A172 (cell line): Measurements from ENCODE around the genes MPZL1, TBX19 and XCL1.

DNA sequence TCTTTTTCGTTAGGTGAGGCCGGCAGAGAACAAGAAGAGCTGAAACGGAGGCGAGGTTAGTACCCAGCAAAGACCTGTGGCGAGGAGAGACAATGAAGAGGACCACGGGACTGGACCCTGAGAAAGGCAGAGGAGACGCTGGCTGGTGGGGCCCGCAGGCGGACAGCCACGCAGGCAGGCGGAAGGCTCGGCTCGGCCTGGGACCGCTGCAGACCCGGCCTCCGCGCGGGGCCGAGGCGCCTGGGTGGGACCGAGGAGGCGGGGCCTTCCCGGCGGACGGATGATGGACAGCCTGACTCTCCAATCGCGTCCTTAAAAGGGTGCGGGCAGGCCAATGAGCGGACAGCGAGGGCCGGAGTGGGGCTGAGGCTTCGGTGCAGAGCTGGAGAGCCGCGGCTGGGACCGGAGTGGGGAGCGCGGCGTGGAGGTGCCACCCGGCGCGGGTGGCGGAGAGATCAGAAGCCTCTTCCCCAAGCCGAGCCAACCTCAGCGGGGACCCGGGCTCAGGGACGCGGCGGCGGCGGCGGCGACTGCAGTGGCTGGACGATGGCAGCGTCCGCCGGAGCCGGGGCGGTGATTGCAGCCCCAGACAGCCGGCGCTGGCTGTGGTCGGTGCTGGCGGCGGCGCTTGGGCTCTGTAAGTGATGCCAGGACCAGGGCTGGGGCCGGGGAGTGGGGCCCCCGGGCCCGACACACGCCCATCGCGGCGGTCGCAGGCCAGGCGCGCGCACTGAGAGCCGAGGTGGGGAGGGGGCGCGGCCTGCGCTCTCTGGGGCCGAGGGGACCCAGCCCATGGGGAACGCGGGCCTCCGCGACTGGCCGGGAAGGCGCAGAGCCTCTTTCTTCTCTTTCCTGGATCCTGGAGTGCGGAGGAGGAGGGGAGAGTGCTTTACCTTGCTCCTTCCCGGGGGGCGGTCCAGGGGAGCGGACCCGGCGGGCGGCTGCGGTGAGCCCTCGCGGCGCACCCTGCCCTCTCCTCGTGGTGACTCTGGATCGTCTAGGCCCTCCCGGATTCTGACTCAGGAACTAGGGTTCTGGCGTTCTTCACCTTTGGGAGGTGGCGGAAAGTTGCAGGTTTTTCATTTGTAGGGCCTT, at the start of gene MPZL1:
TSS of gene MPZL1 (plus strand) at position 377 of the 1,095 bp plus-strand sequence.
- RAMPAGE, long total RNA, result no peak

GRCh38 chr1:167722701-167723081, 909 bp downstream of the MPZL1 start:
- RAMPAGE, long total RNA, result no peak

GRCh38 chr1:167787800-167788441, 66.1 kb downstream of the MPZL1 start:
- RAMPAGE, long total RNA, result no peak

GRCh38 chr1:168227575-168228179, 1.9 kb downstream of the SFT2D2 start:
- RAMPAGE, long total RNA, result no peak

GRCh38 chr1:168280611-168281117, at the start of gene TBX19:
TBX19 (plus strand) TSS chr1:168280877.
- RAMPAGE, long total RNA, result no peak

- RAMPAGE, long total RNA, result no peak
Measured at GRCh38 chr1:168427886-168428325, 115.9 kb downstream of the XCL2 start.

DNA sequence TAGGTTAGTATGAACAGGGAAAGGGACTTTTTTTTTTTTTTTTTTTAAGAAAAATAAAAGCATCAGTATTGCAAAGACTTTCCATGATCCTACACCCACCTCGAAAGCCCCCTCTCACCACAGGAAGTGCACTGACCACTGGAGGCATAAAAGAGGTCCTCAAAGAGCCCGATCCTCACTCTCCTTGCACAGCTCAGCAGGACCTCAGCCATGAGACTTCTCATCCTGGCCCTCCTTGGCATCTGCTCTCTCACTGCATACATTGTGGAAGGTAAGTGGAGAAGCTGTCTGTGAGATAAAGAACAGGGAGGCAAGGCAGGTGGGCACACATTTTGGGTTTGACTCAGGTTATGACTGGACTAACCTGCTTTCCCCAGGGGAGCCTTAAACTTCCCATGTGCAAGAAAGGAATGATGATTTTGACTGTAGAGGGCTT, at the start of gene XCL1:
TSS of gene XCL1 (plus strand) at position 178 of the 436 bp plus-strand sequence.
- RAMPAGE, long total RNA, result no peak

DNA sequence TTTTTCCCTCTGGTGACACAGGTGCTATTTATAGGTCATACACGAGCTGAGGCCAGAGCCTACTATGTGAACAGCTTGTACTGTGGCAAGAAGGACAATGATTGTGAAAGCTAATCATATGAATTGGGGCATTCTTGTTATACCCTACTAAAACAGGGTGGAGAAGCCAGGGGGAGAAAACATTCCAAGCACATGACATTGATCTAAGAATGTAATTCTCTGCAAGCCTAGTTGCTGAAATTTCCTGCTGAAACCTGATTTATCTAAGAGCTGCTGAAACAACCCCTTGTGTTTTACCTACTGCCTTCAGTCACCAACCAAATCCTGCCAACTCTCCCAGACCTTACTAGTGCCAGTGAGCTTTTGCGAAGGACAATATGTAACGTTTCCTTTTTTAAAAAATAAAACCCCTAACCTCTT, 60.4 kb downstream of the XCL1 start:
- RAMPAGE, long total RNA, result no peak

DNA sequence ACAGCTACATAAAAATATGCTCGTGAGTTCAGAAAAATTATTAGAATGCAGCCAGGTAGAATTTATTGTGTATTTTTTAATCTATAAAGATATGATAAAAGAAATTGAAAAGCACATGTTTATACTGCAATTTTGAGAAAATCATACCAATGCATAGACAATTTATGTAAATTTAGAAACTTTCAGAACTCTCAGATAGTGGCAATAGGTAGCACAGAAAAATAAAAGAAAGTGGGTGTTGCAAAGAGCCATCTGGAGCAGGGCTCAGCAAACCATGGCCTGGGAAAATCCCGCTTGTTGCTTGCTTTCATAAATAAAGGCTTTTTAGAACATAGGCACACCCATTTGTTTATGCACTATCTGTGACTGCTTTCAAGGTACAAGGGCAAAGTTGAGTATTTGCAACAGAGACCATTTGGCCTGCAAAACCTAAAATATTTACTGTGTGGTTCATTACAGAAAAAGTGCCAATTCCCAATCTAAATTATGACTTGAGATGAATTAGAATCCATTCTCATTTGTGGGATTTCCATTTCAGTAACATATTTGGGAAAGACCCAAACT, 43.4 kb upstream of the DPT start:
- RAMPAGE, long total RNA, result no peak

DNA sequence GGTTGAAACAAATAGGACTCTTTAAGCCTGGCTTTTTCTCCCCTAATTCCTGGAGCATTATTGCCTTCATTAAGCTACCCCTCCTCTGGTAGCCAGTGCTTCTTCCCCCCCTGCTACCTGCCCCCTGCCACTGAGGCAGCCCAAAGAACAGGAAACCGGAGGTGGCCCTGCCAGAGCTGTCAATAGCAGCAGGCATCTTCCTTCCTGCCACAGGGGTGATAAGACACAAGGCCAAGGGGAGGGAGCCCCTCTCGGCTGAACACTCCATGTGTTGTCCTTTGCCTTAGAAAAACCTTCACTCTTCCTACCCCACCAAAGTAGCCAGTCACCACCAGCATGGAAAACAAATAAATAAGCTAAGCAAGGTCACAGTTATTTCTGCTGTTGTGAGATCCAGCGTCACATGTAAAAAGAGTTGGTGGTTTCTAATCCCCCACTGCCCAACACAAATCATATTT, 104.7 kb upstream of the DPT start:
- RAMPAGE, long total RNA, result no peak

DNA sequence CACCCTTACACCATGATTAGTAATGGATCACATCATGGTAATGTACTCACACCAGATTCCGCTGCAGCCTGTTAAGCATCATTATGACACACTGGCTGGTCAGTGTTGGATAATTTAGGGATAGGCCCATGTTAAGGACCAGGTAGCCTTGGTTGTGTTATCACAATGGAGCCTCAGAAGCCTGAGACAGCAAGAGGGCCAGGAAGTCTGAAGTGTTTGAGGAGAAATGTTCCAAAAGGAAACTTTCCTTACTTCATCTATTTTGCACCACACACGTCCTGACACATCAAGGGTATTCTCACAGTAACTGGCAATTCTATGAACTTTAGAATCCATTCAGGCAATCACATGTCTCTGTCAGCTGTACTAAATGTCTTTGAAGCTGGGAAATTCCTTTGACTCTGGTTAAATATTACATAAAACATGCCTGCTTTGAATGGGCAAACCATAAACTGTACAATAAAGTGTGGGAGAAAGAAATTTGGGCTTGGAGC, 105.3 kb upstream of the DPT start:
- RAMPAGE, long total RNA, result no peak

DNA sequence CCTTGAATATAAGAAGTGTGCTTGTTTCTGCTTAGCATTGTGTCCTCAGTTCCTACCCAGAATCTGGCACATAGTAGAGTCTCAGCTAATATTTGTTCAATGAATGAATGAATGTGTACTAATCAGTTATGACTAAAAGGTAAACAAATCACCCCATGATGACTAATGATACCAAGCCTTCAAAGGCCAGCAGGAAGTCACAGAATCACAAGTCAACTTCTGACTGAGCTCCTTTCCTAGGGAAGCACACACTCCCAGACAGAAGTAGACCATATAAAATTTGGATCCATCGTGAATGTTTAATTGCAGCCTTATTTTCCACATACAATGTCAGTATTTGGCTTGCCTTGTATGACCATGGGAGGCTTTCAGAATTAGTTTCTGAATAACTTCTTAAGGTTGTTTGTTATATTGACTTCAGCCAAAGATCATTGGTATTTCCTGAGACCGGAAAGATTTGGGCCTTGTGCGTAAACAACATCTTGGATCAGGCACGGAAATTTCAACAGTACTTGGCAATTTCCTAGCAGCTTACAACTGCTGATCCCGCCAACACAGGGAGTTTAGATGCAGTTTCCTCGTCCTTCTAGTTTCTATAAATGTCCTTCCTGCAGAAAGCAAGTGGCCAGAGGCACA, 185.9 kb upstream of the ATP1B1 start:
- RAMPAGE, long total RNA, result no peak

GRCh38 chr1:169018606-169019106, 87.8 kb upstream of the ATP1B1 start:
- RAMPAGE, long total RNA, result no peak

DNA sequence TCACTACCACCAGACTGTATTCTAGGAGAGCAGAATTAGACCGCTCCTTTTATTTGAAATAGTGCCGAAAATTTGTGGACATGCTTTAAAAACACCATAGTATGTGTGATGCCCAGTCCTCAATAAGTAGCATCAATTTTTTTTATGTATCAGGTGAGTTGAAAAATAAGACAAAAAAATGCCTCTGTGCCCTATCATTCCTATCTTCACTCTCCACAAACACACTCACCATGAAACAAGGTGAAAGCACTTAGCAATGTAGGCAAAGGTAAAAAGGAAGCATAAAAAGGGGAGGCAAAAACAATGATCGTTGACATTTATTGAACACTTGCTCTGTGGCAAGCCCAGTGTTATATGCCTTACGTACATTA, 60.2 kb upstream of the ATP1B1 start:
- RAMPAGE, long total RNA, result no peak

- RAMPAGE, long total RNA, result no peak
Measured at GRCh38 chr1:169055594-169056032, 50.9 kb upstream of the ATP1B1 start.

DNA sequence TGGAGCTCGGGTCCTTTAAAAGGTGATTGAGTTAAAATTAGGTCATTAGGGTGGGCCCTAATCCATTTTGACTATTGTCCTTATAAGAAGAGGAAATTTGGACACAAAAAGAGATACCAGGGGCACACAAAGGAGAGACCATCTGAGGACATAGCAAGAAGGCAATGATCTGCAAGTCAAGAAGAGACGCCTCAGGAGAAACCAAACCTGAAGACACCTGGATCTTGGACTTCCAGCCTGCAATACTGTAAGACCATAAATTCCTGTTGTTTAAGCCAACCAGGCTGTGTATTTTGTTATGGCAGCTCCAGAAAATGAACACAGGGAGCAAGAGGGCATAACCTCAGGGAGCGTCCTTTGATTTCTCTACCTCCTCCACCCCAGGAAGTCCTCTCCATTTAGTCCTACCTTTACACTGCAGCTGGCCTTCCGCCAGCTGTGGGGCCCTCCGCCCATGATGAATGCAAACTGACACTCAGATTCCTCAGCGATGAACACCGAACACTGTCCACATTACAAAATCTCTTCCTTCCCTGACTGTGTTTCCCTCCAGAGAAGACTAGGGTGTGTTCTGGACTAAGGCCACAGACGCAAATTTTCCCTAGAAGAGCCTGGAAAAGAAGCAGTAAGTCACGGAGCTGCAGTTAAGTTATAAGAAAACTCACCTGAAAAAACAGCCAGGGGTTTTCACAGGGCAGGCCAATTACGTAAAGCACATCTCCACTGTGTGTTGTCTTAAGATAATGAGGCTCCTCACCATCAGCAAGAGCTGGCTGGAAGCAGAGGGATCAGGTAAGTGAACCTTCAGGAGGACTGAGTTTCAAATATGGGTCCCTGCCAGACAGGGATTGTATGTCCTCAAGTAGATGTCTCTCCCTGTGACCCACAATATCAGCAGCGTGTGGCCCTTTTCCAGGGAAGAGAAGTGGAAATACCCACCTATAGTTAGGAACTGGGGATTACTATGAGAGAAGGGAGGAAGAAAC, 46.5 kb upstream of the ATP1B1 start:
- RAMPAGE, long total RNA, result no peak

DNA sequence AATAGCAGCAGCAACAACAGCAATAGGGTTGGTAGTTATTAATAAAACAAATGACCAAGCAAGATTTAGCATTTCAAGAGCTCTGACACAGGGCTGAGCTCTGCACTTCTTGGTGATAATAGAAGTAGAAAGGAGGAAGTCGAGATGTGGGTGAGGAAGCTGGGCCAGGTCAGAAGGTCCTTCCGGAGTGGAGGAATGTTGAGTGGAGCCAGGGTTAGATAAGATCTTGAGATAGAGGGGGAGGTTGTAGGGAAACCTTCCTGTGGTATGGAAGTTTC, 45.6 kb upstream of the ATP1B1 start:
- RAMPAGE, long total RNA, result no peak

- RAMPAGE, long total RNA, result no peak
Measured at GRCh38 chr1:169104567-169105090, 1.9 kb upstream of the ATP1B1 start.

GRCh38 chr1:169112134-169112705, 5.7 kb downstream of the ATP1B1 start:
- RAMPAGE, long total RNA, result no peak

- RAMPAGE, long total RNA, result no peak
Measured at GRCh38 chr1:169131734-169132470, 25.4 kb downstream of the ATP1B1 start.